ENCODE data around the genes INPP5J and PRR14L.

DNA sequence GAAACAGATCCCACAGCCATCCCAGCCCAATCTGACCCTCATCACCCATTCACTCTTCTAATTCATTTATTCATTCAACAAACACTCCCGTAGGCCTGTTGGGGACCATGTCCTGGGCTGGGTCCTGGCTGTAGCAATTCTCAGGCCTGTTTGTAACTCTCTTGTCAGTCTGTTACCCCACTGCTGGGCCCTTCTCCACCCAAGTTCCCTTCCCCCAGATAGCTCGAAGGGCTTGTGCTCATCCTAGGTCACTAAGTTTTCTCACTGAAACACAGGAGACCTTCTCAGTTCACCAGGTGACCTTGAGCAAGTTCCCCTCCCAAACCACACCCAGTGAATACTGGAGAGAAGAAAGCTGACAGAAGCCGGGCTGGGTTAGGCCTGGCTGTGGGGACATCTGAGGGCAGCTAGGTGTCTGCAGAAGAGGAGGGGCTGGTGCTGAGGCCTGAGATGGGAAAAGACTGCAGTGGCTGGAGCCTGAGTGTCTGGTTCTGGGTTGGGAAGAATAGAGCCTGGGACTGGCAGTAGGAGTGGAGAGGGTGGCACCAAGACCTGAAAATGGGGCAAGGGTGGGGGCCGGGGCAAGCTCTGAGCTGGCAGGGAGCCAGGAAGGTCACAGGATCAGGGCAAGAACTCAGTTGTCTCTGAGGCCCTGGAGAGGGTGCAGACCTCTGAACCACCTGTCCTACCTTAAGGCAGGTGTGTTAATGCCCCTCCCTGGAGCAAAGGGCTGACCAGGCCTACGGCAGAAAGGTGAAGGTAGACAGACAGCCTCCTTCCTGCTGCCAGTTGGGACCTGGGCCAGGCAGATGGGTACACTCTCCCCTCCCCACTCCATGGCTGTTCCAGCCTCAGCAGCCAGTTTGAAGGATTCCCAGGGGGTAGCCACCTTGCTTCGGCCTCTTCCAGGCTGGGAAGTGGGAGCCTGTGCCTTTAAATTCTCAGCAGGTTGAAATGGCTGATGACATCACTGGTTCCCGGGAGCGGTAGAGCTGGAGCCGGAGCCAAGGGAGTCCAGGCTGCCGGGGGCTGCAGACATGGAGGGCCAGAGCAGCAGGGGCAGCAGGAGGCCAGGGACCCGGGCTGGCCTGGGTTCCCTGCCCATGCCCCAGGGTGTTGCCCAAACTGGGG is at the start of gene INPP5J:
Gene INPP5J (plus strand): TSS at position 989 of the 1,131 bp plus-strand sequence.
- PRO-cap, 2 experiments: no peak in any of the 2 experiments

GRCh38 chr22:31124981-31126047 is 2.5 kb downstream of the INPP5J start:
- PRO-cap, 2 experiments: no peak in any of the 2 experiments

DNA sequence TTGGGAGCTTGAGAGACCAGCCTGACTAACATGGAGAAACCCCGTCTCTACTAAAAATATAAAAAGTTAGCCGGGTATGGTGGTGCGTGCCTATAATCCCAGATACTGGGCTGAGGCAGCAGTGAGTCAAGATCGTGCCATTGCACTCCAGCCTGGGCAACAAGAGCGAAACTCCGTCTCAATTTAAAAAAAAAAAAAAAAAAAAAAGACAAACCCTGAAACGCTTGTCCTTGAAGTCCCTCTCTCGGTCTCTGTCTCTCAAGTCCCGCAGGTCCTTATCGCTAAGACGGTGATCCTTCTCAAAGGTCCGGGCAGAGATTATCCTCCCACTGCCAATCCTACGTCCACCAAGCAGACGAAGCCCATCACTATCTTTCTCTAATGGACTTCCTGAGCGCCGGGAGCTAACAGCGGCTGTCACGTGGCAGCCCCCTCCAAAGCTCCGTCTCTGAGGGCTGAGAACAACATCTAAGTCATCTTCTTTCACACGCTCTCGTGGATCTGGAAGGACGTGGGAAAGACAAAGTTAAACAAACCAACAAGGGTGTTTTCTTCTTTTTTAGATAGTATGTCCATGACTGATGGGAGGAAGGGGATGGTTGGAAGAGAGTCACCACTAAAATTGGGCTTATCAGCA is 26.1 kb downstream of the EIF4ENIF1 start:
- PRO-cap, 2 experiments: no peak in any of the 2 experiments

DNA sequence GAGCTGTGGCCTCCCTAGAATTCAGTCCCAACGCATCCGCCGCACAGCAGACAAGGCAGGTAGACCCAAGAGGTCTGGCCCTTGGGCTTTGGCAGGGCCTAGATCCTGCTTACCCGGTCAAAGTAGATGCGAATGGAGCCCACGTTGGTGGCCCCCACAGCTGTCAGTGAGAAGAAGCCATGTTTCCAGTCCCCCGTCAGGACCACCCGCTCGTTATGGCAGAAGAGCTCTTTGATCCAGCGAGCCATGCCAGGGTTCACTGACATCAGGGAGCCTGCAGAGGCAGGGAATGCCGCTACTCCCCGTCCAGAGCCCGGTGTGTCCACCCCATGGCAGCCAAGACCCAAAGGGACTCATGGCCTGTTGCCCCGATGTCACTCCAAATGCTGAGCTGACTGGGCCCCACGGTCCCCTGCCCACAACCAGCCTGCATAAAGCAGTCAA is 41.6 kb downstream of the PISD start:
- PRO-cap, 2 experiments: no peak in any of the 2 experiments

- PRO-cap, 2 experiments: no peak in any of the 2 experiments
Measured at GRCh38 chr22:31646129-31647198, 15.6 kb downstream of the PISD start.

GRCh38 chr22:31749496-31750638 is at the start of gene PRR14L:
TSS of gene PRR14L (minus strand) at chr22:31750132.
- PRO-cap, 2 experiments: peak in 2 of 2 experiments; most common minus-strand start chr22:31750132 (in 2)

GRCh38 chr22:31955940-31956251 is 11.6 kb downstream of the YWHAH start:
- PRO-cap, 2 experiments: no peak in any of the 2 experiments

GRCh38 chr22:31973690-31974234 is 29.4 kb downstream of the YWHAH start:
- PRO-cap, 2 experiments: peak in 1 of 2 experiments; most common plus-strand start chr22:31974017 (in 1)

DNA sequence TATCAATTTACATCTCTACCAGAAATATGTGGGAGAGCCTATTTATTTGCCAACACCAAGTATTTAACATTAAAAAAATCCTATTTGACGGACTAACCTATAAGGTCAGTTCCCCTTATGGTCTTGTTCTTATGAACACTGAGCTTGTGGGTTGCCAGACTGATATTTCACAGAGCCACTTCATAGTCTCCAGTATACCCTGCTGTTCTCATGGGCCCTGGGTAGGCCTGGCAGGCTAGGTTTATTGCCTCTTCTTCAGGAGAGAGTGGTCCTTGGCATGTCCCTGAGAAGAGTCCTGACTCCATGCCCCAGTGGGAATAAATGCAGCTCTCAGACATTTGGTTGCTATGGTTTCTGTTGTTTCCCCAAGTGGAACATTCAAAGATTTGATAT is 15.6 kb downstream of the SLC5A1 start:
- PRO-cap, 2 experiments: no peak in any of the 2 experiments

DNA sequence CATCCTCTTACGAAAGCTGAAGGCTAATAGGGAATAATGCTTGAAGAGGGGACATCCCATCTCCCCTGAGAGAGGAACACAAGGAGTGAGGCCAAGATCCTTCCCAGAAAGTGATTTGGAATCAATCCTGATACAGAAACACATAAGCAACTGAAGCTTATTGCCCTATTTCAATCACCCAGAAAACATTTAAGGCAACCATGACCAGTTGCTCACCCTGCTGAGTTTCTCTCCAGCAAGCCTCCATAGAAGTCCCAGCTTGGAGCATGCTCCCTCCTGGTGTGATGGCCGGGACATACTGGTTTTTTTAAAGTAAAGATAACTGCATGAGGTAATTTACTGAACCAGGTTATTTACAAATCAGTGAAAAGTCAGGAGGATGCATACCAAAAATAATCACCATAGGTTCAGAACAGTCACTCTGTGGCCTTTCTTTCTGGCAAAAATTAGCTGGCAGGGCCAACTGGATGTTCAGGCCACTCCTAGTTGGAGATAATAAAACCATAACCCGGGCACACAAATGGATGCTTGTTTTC is 80.7 kb downstream of the FBXO7 start:
- PRO-cap, 2 experiments: no peak in any of the 2 experiments

GRCh38 chr22:32623889-32624304 is 149.3 kb downstream of the FBXO7 start:
- PRO-cap, 2 experiments: no peak in any of the 2 experiments

DNA sequence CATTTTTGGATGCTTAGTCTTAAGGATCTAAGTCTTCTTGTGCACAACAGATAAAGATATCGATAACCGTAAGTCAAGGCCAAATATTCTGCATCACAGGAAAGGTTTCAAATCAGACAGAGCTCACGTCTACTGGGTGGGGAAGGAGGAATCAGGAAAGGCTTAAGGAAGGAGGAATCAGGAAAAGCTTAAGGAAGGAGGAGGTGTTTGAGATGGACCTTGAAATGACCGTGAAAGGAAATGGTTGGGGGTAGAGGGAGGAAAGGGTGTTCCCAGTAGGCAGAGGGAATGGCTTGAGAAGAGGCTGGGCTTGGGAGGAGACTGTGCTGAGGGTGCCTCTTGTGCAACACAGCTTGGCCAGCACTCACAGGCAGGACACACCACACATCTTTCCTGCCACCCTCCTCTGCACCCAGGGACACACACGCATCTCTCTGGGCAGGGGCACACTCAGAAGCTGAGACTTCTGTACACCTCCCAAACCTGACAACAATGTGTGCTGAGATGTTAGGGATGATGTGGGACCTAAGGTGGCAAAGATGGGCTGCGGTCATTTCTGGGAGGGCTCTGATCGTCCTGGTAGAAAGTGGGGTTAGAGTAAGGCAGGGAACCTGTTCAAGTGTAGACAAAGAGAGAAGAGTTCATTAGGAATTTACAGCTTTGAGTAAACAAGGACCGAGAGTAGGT is 151.4 kb downstream of the FBXO7 start:
- PRO-cap, 2 experiments: no peak in any of the 2 experiments

- PRO-cap, 2 experiments: no peak in any of the 2 experiments
Measured at GRCh38 chr22:32745781-32746184, 55.7 kb upstream of the TIMP3 start.

DNA sequence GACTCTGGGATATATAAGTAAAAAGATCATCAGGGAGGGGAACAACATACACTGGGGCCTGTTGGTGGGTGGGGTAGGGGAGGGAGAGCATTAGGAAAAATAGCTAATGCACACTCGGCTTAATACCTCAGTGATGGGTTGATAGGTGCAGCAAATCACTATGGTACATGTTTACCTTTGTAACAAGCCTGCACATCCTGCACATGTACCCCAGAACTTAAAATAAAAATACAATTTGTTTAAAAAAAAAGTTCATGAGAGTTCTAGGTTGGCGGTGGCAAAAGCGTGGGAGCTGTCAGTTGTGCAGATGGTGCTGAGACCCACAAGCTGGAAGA is 40.1 kb downstream of the TIMP3 start:
- PRO-cap, 2 experiments: no peak in any of the 2 experiments

GRCh38 chr22:32854096-32855047 is 52.9 kb downstream of the TIMP3 start:
- PRO-cap, 2 experiments: no peak in any of the 2 experiments

DNA sequence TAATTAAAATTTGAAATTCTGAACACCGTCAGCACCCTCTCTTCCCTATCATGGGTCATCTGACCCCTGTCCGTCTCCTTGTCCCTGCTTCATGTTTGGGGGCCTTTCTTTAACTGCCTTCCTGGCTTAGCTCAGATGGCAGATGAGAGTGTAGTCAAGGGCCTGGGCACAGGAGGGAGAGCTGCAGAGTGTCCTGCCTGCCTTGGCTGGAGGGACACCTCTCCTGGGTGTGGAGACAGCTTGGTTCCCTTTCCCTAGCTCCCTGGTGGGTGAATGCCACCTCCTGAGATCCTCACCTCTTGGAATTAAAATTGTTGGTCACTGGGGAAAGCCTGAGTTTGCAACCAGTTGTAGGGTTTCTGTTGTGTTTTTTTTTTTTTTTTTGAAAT is 59.0 kb downstream of the TIMP3 start:
- PRO-cap, 2 experiments: no peak in any of the 2 experiments

- PRO-cap, 2 experiments: no peak in any of the 2 experiments
Measured at GRCh38 chr22:32861740-32862868, 60.6 kb downstream of the TIMP3 start.

DNA sequence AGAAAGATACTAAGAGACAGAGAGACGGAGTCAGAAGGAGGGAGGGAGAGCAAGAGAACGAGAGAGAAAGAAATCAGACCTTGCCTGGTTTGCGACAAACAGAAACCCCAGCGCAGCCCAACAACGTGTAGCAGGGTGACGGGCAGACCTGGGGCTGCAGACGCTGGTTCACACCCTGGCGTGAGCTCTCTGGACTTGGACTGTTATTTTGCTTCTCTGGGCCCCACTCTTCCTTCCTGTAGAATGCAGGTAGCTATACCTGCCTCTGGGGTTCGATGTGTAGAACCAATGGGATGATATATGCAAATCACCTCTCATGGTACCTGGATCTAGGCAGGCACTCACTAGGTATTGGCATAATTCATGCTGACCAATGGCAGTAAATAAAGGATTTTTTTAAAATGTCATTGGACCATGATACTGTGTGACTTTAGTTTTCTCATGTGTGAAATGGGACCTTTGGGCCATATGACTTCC is 244.5 kb upstream of the SYN3 start:
- PRO-cap, 2 experiments: no peak in any of the 2 experiments

- PRO-cap, 2 experiments: no peak in any of the 2 experiments
Measured at GRCh38 chr22:33658814-33659008, 261.6 kb downstream of the LARGE1 start.

DNA sequence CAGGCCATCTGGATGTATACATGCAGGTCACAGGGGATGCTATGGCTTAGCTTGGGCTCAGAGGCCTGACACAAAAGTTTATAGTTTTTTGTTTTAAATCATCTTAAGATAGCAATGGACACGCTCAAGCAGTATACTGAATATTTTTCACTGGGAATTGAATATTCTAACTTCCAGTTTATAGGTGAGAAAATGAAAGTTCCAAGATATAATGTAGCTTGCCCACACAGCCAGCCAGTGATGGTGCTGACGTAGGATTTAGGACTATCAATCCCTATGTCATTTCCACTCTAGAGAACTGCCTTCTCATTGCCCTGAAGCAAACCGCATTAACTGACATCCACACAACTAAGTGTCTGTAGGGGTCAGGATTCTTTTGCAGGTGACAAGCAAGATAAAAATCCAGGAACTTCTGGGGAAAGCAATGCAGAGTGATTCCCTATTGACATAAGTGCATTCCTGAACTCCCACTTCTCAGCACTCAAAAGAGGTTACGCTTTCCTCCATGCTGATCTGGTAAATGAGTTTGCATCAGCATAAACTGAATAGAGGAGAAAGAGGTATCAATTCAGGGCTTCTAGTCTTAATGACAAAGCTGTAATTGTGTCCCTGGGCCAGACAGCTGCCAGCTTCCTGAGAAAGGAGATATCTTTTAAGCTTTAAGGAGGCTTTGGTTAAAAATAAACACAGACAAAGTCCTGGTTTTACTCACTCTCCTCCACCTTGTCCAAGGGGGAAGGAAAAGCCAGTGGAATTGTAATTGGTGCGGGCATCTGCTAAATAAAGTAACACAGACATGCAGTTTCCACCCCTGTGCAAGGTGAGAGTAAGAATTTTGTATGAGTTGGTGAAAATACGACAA is 224.6 kb upstream of the ISX start:
- PRO-cap, 2 experiments: no peak in any of the 2 experiments